ENCODE measurements around a stretch of chr20.

DNA sequence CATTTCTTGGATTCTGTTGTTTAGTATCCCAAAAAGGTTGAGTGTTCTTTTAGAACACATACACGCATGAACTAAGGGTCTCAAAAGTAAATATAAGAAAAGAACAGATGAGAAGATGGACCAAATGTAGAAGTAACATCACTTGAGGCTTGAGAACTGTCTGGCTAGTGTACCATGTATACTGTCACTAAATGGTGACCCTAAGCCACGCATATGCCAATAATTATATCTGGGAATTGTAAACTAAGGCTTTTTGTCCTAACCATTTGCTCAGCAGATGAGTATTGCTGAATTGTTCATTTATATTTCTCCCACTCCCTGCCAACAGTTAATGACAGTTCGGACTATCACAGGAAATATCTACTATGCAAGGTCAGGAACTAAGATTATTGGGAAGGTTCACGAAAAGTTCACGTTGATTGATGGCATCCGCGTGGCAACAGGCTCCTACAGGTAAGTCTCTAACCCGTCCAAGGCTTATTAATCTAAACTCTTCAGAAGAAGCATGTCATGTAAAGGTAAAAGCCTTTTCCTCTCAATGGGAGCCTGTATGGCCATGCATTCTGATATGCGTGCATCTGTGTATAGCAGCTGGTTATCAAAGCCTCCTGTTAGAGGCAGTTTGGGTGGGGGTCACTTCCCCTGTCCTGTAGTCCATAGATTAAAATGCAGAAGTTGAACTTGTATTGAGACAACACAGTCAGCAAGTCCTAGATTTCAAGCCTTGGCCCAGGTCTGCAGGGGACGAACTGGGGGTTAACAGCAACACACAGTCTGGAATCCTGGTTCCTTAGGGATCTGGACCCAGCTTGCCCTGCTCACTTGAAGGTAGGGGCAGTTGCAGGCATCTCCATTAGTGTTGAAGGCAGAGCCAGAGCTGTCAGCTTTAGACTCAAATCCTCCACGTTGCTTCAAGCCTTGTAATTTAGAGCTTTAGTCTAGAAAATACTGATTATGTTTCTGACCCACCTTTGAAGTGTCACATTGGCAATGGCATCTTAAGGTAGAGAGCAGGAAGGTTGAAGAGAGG lies 14.3 kb upstream of the DHX35 start:
- PRO-cap, 10 experiments = no peak in any of the 10 experiments

DNA sequence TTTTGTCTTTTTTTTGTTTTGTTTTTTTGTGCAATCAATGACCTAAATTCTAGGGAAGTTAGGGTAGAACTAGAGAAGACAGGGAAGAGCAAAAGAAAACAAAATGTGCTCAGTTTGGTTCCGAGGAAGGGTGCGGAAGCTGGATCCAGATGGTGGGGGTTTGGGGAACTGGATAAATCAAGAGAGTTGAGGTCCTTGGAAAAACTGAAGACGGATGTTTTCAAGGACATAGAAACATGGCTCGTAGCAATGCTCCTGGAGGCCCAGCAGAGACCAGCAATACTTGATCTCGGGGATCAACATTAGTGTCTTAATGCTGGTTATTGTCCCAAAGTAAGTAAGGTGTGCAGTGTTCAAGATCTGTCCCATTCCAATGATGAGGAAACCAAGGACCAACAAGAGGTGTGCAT lies 224.0 kb downstream of the MAFB start:
- PRO-cap, 10 experiments = no peak in any of the 10 experiments

DNA sequence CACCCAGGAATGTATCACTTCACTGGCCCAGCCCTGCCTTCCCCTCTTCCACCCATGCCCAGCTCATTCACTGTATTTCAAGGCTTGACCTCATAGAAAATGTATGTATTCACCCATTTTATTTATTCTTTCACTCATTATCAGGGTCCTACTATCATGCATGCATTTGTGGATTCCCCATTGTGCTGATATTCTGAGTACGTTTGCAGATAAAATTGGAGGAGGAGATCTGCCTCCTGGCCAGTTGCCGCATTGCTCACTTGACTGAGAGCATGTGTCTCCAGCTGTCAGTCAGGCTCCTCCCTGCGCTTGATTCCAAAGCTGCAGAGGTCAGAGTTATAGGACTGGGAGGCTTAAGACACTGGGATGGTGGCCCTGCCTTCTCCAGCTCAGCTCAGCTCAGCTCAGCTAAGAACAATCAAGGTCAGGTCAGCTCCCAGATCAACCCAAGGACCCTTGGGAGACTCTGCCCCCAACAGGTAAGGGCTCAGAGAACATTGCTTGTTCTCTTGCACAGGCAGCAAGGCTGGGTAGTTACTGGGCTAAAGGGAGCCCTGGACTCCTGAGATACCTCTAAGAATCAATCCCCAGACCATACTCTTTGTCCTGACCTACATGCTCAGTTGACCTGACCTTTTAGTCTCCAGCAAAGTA lies 104.6 kb downstream of the MAFB start:
- PRO-cap, 10 experiments = peak in 1 of 10 experiments; most common plus-strand start position 333 of the sequence (in 1)

DNA sequence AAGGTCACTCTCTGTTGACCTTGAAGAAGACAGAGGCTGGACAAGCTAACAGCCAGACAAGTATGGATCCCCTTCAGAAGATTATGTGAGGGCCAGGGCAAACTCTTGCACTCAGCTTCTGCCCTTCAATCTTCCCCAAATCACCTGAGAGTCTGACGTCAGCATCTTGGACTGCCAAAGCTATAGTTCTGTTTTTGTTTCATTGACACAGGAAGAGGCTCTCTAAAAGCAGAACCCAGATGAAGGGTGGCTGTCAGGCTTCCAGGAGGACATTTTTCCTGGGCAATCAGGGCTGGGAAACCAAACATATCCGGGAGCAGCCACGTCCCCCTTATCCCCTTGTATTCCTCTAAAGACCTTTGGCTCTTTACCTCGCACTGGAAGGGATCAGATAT lies 13.5 kb downstream of the MAFB start:
- PRO-cap, 10 experiments = peak in 1 of 10 experiments; most common plus-strand start position 238 of the sequence (in 1); most common minus-strand start position 142 of the sequence (in 1)

- PRO-cap, 10 experiments = peak in 10 of 10 experiments; most common plus-strand start chr20:40688047 (in 8); most common minus-strand start chr20:40688031 (in 7)
These were observed 1.4 kb downstream of the MAFB start for GRCh38 chr20:40687314-40688323.

DNA sequence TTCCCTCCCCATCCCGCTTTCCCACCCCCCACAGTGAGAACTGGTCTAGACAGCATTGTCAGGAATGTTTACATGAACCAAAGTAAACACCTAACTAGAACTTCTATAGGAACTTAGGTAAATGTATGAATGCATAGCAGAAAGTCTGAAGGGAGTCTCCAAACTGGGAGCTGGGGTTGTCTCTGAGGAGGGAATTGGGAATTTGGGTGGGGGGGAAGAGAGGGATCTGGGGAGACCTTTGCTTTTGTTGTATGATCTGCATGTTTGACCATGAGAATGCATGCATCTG lies 69.9 kb upstream of the TOP1 start:
- PRO-cap, 10 experiments = no peak in any of the 10 experiments

- PRO-cap, 10 experiments = no peak in any of the 10 experiments
These were observed 38.1 kb upstream of the TOP1 start for GRCh38 chr20:40990534-40990986.

DNA sequence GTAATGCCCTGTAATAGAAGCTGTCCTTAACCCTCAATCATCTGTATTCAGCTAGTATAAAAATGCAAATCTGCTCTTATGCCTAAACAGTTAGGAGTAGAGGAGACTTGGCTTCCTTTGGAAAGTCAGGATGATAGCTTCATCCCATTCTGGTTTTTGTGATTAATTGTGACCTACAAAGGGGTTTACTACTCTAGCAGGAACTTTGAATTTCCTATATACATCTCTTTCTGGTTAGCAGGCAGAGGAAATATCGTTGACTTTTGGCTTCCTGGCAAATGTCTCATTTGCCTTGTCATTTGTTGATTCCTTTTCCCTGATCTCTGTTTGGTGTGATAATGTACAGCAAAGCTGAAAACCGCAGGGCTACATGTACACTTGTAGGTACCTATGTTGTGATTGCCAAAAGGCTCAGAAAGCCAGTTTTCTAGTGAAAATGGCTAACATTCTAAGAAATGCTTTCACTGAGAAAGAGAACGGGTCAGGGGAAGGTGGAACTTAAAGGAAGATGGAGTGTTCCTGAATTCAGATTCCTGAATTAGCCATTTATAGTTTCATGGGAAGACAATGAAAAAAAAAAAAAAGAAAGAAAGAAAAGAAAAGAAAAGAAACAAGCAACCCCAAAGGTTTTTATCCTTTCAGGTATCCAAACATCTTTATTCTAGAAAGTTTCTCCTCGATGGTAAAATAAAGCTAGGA lies 44.3 kb downstream of the TOP1 start:
- PRO-cap, 10 experiments = no peak in any of the 10 experiments

DNA sequence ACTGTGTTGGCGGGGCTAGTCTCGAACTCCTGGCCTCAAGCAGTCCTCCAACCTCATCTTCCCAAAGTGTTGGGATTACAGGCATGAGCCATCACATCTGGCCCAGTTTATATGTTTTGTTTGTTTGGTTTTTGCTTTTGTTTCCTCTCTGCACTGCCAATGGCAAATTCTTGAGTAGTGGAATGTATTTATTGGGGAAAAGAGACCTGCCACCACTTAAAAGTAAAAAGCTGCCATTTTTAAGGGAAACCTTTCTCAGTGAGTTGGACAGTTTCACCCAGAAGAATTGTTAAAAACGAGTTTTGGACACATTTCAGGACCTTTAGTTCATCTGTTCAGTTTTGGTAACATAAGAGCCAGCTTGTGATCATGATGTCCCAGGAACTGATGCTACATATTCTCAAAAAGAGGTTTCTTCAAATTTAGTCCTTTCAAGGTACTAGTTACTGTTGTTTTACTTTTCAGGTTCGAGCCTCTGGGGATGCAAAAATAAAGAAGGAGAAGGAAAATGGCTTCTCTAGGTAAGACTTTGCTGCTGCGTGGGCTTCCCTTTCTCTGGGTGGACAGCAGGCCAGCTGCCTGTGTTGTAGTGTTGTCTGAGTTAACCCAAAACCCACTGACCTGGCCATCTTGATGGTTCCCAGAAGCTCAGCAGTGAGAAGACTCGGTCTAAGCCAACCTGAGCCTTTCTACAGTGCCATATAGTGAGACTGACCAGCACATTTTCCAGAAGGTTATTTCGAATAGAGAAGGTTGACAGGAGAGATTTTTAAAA lies 48.7 kb downstream of the TOP1 start:
- PRO-cap, 10 experiments = no peak in any of the 10 experiments

DNA sequence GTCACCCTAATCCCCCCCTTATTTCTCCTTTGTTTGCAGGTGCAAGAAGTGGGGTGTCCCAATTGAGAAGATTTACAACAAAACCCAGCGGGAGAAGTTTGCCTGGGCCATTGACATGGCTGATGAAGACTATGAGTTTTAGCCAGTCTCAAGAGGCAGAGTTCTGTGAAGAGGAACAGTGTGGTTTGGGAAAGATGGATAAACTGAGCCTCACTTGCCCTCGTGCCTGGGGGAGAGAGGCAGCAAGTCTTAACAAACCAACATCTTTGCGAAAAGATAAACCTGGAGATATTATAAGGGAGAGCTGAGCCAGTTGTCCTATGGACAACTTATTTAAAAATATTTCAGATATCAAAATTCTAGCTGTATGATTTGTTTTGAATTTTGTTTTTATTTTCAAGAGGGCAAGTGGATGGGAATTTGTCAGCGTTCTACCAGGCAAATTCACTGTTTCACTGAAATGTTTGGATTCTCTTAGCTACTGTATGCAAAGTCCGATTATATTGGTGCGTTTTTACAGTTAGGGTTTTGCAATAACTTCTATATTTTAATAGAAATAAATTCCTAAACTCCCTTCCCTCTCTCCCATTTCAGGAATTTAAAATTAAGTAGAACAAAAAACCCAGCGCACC lies 14.1 kb upstream of the PLCG1 start:
- PRO-cap, 10 experiments = no peak in any of the 10 experiments

DNA sequence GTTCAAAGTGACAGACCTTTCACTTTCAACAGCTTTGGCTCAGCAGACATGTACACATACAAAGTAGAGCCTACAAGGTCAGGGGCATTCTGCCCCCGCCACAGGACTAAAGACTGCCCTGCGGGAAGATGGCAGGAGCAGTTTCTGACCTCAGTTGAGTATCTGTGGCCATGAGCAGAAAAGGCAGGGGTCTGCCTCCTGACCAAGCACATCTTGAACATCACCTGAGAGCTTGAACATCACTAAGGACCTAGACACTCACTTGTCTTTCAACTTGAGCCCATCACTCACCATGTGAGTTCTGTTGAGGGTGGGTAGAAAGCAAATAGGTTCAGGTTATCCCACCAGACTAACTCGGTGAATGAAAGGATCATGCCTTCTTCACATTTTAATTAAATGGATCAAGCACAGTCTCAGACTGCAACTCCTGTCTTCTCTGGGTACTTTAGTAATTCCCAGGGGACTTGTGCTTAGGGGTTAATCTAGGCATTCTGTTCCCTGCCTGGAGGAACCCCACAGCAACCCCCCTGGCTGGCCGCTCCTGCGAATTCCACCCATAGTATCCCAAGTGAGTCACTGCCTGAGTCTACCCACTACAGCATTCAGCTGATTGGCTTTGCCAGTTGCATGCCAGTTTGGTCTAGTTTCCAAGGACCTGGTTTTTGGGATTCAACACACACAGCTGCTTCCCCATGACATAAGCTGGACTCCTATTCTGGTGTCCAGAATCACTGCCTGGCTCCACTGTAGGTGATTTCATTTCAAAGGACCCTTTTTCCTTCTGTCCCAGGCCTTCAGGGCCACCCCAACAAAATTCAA lies 40.1 kb downstream of the PLCG1 start:
- PRO-cap, 10 experiments = no peak in any of the 10 experiments

DNA sequence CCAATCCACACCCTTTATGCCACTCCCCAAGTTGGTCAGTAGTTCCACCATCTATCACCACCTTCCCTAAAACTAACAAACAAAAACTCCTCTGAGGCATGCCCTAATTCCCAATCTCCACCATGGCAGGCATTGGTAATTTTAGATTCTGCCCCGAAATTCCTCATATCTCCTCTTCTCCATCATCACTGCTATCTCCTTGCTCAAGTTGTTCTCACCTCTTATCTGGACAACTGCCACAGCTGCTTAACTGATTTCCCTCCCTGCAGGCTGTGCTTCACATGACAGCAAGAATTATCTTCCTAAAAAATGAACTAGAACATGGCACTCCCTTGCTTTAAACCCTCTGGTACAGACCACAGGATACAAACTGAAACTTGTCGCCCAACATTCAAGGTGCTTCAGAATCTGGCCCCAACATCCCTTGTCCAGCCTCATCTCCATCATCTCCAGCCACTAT lies 55.6 kb downstream of the ZHX3 start:
- PRO-cap, 10 experiments = no peak in any of the 10 experiments

DNA sequence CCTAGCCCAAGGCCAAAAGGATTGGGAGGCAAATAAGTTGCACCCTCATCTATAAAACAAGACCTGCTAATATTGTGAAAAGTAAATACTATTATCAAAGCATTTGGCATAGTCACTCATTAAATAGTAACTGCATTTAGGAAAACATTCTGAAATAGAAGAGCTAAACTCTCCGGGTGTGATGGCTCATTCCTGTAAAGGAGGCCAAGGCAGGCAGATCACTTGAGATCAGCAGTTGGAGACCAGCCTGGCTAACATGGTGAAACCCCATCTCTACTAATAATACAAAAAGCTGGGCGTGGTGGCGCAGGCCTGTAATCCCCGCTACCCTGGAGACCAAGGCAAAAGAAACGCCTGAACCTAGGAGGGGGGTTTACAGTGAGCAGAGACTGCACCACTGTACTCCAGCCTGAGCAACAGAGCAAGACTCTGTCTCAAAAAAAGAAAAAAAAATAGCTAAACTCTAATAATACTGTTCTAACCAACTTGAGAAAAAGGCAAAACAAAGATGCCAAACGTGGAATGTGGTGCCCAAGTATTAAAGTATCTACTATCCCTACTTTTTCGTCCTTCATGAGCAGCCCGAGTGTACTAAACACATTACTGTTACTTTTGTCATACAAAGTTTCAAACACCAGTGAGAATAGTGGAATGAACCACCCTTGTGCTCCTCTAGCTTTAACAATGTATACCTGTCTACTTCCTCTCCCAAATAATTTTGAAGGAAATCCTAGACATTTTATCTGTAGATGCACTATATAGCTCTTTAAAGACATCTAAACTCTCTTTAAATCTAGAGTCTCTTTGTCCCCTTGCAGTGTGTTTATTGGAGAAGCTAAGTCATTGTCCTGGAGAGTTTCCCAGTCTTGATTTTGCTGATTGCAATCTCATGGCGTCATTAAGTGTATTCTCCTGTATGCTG lies 8.5 kb downstream of the SRSF6 start:
- PRO-cap, 10 experiments = no peak in any of the 10 experiments

DNA sequence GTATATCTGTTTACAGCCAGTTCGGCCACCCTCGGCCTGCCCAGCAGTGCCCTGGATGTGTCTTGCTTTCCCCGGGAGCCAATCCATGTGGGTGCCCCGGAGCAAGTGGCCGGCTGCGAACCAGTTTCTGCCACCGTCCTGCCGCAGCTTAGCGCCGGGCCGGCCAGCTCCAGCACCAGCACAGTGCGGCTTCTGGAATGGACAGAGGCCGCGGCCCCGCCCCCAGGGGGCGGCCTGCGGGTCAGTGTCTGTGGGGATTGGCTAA lies 6.3 kb downstream of the L3MBTL1 start:
- PRO-cap, 10 experiments = peak in 7 of 10 experiments; most common minus-strand start position 150 of the sequence (in 6)

DNA sequence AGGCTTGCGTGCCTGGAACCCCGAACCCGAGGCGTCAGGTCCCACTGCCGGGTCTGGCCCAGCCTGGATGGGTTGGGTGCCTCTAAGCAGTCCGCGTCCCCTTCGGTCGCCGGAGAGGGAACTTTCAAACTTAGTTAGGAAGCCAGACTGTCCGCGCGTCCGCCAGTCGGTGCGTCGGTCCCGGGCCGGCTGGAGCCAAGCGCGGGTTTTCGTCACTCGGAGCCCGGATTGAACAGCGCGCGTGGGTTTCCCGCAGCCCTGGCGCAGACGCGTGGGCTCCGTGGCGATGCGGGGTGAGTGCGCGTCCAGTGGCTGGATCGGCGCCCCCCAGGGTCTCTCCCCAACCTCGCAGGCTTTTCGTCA lies 1.2 kb downstream of the TOX2 start:
- PRO-cap, 10 experiments = no peak in any of the 10 experiments

DNA sequence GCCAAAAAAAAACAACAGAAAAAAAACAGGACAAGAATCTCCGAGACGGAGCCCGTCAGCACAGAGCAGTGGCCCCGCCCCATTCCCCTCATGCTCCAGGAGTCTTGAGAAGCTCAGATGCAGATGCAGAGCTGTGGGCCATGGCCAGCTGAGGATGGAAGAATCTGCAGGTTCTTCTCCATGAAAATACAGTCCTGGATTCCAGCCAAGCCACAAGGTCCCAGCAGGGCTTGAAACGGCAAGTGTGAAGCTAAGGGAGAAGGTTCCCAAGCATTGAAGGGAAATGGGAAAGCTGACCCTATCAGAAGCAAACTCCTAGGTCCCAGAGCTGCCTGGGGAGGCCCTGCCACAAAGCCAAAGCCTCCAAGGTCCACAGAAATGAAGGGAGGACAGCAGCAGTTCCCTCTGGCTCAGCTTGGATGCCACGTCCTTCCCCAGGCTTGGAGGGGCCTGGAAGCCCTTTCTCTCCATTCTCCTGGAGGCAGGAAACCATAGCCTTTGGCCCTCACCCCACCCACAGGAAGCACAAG lies 75.1 kb downstream of the JPH2 start:
- PRO-cap, 10 experiments = no peak in any of the 10 experiments

- PRO-cap, 10 experiments = no peak in any of the 10 experiments
These were observed 18.0 kb downstream of the JPH2 start for GRCh38 chr20:44169051-44169250.

- PRO-cap, 10 experiments = no peak in any of the 10 experiments
These were observed 8.3 kb downstream of the JPH2 start for GRCh38 chr20:44178636-44179183.

GRCh38 chr20:44180792-44181263 lies 6.2 kb downstream of the JPH2 start:
- PRO-cap, 10 experiments = no peak in any of the 10 experiments

GRCh38 chr20:44181280-44182174 lies 5.5 kb downstream of the JPH2 start:
- PRO-cap, 10 experiments = no peak in any of the 10 experiments

All from Metastatic Breast Carcinoma in the Brain (tissue), 10 donors.